Heart left ventricle (tissue), 7 donors: ENCODE measurements around a stretch of chr14.

GRCh38 chr14:106698568-106699386 is 1172.4 kb downstream of the TMEM121 start:
- PRO-cap, 6 experiments, result no peak in any of the 6 experiments
- RAMPAGE, long total RNA, 2 experiments, result no peak in any of the 2 experiments
- RRBS, result no CpG with 5 or more reads among the region's 16 CpGs

DNA sequence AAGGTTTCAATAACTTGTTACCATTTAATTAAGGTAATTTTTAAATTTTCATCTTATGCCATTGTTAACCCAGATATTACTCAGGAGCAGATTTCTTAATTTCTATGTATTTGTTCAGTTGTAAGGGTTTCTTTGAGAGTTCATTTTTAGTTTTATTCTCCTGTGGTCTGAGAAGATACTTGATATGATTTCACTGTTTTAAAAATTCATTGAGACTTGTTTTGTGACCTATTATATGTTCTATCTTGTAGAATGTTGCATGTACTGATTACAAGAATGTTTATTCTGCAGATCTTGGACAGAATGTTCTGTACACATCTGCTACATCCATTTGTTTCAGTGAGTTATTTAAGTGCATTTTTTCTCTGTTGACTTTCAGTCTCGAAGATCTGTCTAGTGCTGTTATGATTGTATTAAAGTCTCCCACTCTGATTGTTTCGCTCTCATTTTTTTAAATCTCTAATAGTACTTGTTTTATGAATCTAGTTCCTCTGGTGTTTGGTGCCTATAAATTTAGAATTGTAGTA is 1319.8 kb downstream of the TMEM121 start:
- PRO-cap, 6 experiments, result peak in 6 of 6 experiments; most common plus-strand start position 378 of the sequence (in 6); most common minus-strand start position 208 of the sequence (in 1)
- RAMPAGE, long total RNA, 2 experiments, result start-site peak on the minus strand in 1 of 2 experiments, centred at position 185 of the sequence, 20 reads per replicate
- RRBS, result no CpG with 5 or more reads among the region's 2 CpGs

DNA sequence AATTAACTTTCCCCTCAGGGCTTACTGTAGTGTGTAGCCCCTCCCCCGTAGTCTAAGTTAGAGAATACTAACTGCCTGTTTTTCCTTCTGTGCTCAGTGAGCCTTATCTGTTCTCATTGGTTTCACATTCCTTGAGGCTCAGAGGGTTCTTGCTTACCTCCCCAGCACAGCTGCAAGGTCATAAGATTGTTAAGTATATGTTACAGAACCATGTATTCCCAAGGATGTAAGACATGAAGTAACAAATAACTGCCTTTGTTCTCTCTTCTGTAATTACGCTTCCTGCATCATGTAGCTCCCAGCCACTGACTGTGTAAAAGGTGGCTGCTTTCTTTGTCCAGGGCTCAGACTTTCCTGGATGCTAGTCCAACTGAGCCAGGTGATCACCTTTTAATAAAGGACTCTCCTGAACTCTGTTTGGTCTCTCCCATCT is 1351.2 kb downstream of the TMEM121 start:
- PRO-cap, 6 experiments, result no peak in any of the 6 experiments
- RAMPAGE, long total RNA, 2 experiments, result no peak in any of the 2 experiments
- RRBS, result no CpG with 5 or more reads among the region's 2 CpGs